ENCODE measurements around the gene EGFR.

DNA sequence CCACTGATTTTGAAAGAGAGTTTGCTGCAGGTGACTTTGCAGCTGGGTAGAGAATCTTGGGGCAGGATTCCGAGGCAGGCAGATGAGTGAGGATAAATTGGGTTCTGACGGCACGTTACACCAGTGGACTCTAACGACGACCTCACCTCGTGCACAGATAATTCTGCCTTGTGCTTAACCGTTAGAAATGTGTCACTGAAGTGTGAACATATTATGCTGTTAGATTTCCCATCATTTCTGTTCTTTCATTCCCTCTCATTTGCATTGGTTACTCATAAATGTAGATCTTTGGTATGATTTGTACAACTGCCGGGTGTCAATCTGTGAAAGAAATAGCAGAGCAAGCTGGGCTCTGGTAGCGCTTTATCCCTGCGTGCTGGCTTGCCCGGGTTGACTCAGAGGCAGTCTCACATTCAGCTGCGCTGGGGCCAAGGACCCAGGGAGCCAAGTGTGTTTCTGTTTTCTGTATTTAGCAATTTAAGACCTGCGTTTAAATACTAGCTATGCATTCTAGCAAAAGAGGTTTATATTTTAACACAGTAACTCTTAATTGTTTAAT lies 46.0 kb downstream of the IKZF1 start:
- PRO-cap, 3 experiments, result no peak in any of the 3 experiments
- RAMPAGE, long total RNA, 4 experiments, result no peak in any of the 4 experiments
- RRBS, result 77% methylated on average over 4 of the region's 13 CpGs

DNA sequence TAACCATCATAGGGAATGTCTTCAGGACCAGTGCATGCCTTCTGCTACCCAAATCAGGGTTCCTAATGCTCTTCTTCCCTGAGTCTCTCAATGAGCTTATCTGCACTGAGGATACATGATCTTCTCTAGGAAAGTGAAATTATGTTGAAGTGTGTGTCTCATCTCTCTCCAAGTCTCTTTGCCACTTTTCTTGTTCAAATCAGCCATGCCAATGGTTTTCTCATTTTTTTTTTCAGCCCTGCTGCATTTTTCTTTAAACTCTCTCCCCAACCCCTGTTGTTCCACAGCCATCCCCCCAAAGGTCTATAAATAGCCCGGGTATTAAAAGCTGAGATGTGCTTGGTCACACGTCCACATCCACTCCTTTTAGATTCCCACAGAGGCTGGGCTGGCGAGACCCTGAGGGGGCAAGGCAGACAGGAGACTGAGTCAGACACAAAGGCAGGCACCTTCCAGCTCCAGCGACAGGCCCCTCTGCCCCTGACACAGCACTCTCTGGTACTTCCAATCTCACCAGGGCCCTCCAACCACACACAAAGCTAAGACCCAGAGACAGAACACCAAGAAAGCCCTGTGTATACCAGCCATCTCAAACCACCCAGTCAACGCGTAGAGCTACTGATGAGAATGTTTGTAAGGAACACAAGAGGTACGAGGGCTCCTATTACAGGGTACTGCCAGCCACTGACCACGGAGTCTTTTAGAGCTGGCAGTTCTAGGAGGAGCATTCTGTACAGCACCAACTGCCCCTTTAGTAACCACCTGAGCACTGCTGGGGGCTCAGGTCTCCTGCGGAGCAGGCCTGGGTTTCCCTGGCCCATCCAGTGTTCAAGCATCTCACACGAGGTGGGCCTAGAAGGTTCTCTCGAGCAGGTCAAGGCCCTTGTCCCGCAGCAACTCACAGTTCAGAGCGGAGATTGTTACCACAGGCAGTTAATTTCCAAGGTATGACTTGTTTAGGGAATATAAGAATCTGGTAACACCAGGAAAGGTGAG lies 64.1 kb upstream of the DDC start:
- PRO-cap, 3 experiments, result no peak in any of the 3 experiments
- RAMPAGE, long total RNA, 4 experiments, result no peak in any of the 4 experiments
- RRBS, result no CpG with 5 or more reads among the region's 13 CpGs

- PRO-cap, 3 experiments, result no peak in any of the 3 experiments
- RAMPAGE, long total RNA, 4 experiments, result no peak in any of the 4 experiments
- RRBS, result no CpG with 5 or more reads among the region's 8 CpGs
Measured at GRCh38 chr7:50645387-50645928, 80.3 kb upstream of the DDC start.

DNA sequence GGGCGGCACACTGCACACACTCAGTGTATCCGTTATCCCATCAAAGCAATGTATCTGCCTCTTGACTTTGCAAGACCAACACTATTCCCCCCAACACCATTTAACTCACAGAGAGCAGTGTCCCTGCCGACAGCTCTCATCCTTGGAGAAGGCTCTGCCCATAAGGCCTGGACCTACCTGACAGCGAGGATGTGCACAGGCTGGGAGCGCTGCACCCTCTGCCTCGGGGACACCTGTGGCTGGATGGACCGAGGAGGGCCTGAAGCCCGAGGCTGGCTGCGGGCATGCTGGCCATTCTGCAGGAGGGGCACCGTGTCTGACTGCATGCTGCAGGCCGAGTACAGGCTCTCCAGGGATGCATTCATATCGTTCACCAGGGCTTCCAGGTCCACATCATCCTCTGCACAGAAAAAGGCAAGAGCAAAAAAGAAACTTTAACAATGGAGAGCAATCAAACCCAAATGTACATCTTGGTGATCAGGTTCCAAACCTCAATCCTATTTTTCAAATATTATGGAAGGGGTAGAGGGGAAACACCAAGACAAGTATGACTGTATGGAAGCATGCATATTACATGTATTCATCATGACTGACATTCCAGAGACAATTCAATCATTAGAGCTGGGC lies 108.3 kb downstream of the GRB10 start:
- PRO-cap, 3 experiments, result no peak in any of the 3 experiments
- RAMPAGE, long total RNA, 4 experiments, result no peak in any of the 4 experiments
- RRBS, result no CpG with 5 or more reads among the region's 12 CpGs

DNA sequence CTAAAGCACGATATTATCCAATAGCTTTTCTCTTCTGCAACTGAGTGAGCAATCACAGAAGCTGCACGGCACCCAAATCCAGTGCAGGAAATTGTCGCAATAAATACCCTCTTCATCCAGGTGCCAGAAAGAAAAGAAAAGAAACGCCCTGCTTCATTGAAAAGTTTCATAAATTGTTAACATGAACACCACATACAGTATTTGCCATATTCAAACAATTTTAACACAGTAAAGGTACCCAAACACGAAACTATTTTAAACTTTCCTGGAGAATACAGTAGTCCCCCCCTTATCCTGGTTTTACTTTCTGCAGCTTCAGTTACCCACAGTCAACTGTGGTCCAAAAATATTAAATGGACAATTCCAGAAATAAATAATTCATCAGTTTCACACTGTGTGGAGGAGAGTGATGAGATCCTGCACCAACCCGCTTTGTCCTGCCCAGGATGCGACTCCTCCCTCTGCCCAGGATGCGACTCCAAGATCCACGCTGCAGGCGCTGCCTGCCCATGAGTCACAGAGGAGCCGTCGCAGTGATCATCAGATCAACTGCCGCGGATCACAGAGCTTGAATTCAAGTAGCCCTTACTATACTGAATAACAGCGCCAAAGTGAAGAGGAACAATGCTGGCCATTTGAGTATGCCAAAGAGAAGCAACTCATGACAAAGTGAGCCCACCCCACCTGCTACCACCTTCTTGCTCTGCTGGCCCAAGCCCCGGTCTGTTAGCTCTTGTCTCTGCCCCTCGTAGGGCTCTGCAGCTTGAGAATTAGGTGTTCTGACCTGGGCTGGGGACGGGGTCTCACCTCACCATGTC lies 61.6 kb downstream of the GRB10 start:
- PRO-cap, 3 experiments, result no peak in any of the 3 experiments
- RAMPAGE, long total RNA, 4 experiments, result no peak in any of the 4 experiments
- RRBS, result no CpG with 5 or more reads among the region's 18 CpGs

GRCh38 chr7:50821135-50822025 lies 38.7 kb upstream of the GRB10 start:
- PRO-cap, 3 experiments, result no peak in any of the 3 experiments
- RAMPAGE, long total RNA, 4 experiments, result no peak in any of the 4 experiments
- RRBS, result 6% methylated on average over 2 of the region's 15 CpGs

- PRO-cap, 3 experiments, result no peak in any of the 3 experiments
- RAMPAGE, long total RNA, 4 experiments, result no peak in any of the 4 experiments
- RRBS, result no CpG with 5 or more reads among the region's 7 CpGs
Measured at GRCh38 chr7:50851459-50851878, 68.8 kb upstream of the GRB10 start.

- PRO-cap, 3 experiments, result no peak in any of the 3 experiments
- RAMPAGE, long total RNA, 4 experiments, result no peak in any of the 4 experiments
- RRBS, result no CpG with 5 or more reads among the region's 4 CpGs
Measured at GRCh38 chr7:51263546-51264196, 52.9 kb downstream of the COBL start.

DNA sequence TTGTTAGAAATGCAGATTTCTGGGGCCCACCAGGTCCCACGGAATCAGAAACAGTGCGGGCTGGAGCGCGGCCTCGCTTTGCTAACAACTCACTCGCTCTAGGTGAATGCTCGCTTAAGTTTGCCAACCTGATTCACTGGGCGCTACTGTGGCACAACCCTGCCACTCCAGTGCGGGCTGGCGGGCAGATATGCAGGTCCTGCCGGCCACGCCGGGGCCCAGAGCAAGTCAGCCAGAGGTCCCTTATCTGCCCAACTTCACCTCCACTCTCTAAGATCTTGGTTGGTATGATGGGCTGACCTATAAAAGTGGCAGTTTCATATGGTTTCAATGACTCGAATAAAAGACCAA lies 698 bp upstream of the COBL start:
- PRO-cap, 3 experiments, result no peak in any of the 3 experiments
- RAMPAGE, long total RNA, 4 experiments, result no peak in any of the 4 experiments
- RRBS, result no CpG with 5 or more reads among the region's 14 CpGs

- PRO-cap, 3 experiments, result no peak in any of the 3 experiments
- RAMPAGE, long total RNA, 4 experiments, result no peak in any of the 4 experiments
- RRBS, result no CpG with 5 or more reads among the region's 23 CpGs
Measured at GRCh38 chr7:52274287-52274659, 761.2 kb upstream of the POM121L12 start.

DNA sequence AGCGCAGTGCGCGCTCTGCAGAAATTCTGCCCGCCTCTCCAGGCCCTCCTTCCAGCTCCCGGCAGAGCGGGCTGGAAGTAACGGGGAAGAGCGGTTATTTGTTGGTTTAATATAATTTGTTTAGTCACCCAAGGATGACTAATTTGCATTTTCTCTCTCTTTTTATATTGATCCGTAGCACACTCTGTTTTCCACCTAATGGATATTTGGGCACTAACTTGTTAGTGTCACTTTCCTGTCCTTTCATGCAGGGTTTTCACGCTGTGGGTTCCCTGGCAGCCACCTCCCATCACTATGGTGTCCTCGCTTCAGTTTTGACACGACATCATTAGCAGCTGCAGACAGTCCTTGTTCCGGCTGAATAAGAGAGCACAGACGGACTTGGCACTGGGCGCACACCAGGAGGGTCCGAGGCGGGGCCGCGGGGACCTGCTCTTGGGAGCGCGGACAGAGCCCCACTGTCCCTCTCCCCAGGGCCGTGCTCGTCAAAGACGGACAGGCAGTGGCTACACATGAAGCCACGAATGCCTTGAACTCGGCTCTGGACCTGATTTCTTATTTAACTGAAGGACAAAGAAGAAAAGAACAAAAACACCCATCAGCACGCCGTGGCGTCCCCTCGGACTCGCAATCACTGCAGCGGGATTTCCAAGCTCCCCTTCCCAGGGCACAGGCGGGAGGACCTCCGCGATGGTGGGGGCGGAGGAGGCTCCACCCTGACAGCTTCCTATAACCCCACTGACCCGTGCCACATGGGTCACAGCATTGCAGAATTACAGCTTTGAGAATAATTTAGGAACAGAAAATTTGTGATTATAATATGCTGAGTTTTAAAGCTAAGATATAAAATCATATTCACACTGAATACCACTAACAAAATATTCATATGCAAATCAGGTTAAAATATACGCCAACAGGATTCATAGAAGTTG lies 129.5 kb upstream of the SEC61G start:
- PRO-cap, 3 experiments, result peak in 3 of 3 experiments; most common plus-strand start position 374 of the sequence (in 3); most common minus-strand start position 636 of the sequence (in 2)
- RAMPAGE, long total RNA, 4 experiments, result no peak in any of the 4 experiments
- RRBS, result no CpG with 5 or more reads among the region's 38 CpGs

- PRO-cap, 3 experiments, result peak in 3 of 3 experiments; most common plus-strand start chr7:55019017 (in 3); most common minus-strand start chr7:55018880 (in 3)
- RAMPAGE, long total RNA, 4 experiments, result no peak in any of the 4 experiments
- RRBS, result 1% methylated on average over 49 of the region's 102 CpGs
Measured at GRCh38 chr7:55018407-55019387, at the start of gene EGFR. EGFR (plus strand) TSS chr7:55019017.

DNA sequence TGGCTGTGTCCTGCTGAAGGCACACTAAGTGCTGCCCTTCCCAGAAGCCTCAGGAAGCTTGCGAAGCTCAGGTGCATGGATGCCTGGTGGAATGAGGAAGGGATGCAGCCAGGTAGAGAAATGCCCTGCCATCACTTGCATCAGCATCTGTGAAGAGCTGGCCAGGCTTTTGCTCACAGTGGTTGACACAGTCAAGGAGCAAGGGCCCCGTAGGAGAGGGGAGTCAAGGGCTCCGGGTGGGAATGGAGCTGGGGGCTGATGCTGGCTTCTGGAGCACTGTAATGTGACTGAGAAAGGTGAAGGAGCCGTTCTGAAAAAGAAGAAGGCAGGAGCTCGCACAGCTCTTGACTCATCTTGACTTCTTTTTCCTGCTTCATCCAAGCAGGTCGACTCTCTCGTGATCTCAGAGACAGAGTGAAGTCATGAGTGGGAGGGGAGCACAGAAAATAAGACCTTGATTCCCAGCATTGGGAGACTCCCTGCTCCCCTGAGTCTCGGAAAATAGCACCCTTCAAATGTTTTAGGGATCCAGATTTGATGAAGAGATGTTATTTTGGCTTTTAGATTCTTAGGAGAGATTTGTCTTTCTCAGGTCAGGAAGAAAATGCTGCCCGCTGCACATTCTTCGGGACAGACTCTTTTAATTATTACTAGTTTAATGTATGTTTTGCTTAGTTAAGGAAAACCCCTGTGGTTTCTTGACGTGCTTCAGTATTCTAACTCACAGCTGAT lies 33.9 kb downstream of the EGFR start:
- PRO-cap, 3 experiments, result no peak in any of the 3 experiments
- RAMPAGE, long total RNA, 4 experiments, result no peak in any of the 4 experiments
- RRBS, result no CpG with 5 or more reads among the region's 11 CpGs

GRCh38 chr7:55053515-55054745 lies 35.1 kb downstream of the EGFR start:
- PRO-cap, 3 experiments, result no peak in any of the 3 experiments
- RAMPAGE, long total RNA, 4 experiments, result no peak in any of the 4 experiments
- RRBS, result no CpG with 5 or more reads among the region's 31 CpGs

GRCh38 chr7:55056070-55057498 lies 37.8 kb downstream of the EGFR start:
- PRO-cap, 3 experiments, result no peak in any of the 3 experiments
- RAMPAGE, long total RNA, 4 experiments, result no peak in any of the 4 experiments
- RRBS, result no CpG with 5 or more reads among the region's 17 CpGs

DNA sequence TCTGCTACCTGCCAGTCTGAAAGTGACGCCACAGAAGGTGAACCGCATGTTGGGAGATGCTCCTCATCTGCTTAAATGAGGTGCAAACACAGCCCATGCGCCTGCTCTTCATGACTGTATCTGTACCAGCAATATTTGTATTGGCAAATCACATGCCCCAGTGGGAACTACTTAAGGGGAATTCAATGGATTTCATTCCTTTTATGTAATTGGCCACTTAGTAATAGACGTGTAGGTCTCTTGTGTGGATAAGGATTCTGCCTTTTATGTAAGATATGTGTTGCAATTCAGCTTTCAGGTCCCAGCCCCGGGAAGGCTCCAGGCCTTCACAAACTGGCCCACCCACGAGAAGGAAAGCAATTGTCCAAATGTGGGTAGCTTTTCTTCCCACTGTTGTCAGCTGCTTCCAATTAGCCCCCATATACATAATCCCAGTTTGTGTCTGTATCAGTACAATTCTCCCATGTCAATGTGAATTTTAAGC lies 42.2 kb downstream of the EGFR start:
- PRO-cap, 3 experiments, result no peak in any of the 3 experiments
- RAMPAGE, long total RNA, 4 experiments, result no peak in any of the 4 experiments
- RRBS, result no CpG with 5 or more reads among the region's 6 CpGs

- PRO-cap, 3 experiments, result no peak in any of the 3 experiments
- RAMPAGE, long total RNA, 4 experiments, result no peak in any of the 4 experiments
- RRBS, result no CpG with 5 or more reads among the region's 13 CpGs
Measured at GRCh38 chr7:55078430-55078758, 59.6 kb downstream of the EGFR start.

DNA sequence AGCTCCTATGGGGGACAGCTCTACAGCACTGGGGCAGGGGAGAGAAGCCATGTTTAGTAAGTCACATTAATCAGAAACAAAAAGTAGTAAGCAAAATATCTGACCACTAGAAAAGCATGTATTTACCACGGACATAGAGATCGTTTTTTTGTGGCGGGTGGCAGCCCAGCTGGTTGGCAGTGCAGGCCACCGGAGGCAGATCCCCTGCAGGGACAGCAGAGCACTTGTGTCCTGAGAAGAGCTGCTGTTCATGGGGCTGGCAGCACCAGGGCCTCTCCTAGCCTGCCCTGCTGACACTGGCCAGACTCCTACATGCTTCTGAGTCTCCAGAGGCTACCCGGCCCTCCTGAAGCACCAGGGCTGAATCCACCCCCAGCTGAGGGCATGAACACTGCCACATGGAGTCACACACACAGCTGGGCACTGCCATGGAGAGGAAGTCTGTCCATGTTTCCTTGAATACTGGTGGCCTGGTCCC lies 128.0 kb downstream of the EGFR start:
- PRO-cap, 3 experiments, result peak in 1 of 3 experiments; most common plus-strand start position 143 of the sequence (in 1)
- RAMPAGE, long total RNA, 4 experiments, result no peak in any of the 4 experiments
- RRBS, result no CpG with 5 or more reads among the region's 5 CpGs

DNA sequence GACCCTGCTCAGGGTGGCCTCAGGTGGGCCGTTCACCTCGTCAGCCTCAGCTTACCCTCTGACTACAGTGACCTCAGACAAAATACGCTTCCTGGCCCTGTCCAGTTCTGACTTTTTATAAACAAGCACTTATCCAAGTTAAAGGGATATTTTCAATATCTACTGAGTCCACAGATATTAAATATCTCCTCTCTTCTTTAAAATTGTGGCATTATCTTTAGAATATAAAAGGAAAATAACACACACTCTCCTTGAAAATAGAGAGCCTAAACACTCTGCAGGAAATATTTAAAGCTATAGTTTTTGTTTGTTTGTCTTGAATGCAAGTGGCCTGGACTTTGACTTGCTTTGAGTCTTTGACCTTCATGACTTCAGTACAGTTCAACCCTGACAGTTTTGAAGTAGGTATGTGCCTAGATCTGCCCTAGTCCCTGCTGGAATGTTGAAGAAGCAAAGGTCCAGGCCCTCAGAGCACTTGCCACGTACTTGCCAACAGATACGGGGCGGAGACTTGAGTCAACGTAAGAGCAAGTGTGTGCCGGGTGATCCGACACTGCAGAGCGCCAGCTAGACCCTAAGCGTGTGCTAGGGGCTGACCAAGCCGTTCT lies 159.8 kb downstream of the EGFR start:
- PRO-cap, 3 experiments, result no peak in any of the 3 experiments
- RAMPAGE, long total RNA, 4 experiments, result no peak in any of the 4 experiments
- RRBS, result no CpG with 5 or more reads among the region's 12 CpGs

- PRO-cap, 3 experiments, result no peak in any of the 3 experiments
- RAMPAGE, long total RNA, 4 experiments, result no peak in any of the 4 experiments
- RRBS, result no CpG with 5 or more reads among the region's 10 CpGs
Measured at GRCh38 chr7:55405927-55406335, 40.8 kb downstream of the LANCL2 start.

All from adrenal gland (tissue), 7 donors.